ENCODE measurements around a stretch of chr17.

- PRO-cap = no peak
- RAMPAGE, long total RNA = no peak
These were observed 217.6 kb downstream of the RPTOR start for GRCh38 chr17:80762154-80762656.

DNA sequence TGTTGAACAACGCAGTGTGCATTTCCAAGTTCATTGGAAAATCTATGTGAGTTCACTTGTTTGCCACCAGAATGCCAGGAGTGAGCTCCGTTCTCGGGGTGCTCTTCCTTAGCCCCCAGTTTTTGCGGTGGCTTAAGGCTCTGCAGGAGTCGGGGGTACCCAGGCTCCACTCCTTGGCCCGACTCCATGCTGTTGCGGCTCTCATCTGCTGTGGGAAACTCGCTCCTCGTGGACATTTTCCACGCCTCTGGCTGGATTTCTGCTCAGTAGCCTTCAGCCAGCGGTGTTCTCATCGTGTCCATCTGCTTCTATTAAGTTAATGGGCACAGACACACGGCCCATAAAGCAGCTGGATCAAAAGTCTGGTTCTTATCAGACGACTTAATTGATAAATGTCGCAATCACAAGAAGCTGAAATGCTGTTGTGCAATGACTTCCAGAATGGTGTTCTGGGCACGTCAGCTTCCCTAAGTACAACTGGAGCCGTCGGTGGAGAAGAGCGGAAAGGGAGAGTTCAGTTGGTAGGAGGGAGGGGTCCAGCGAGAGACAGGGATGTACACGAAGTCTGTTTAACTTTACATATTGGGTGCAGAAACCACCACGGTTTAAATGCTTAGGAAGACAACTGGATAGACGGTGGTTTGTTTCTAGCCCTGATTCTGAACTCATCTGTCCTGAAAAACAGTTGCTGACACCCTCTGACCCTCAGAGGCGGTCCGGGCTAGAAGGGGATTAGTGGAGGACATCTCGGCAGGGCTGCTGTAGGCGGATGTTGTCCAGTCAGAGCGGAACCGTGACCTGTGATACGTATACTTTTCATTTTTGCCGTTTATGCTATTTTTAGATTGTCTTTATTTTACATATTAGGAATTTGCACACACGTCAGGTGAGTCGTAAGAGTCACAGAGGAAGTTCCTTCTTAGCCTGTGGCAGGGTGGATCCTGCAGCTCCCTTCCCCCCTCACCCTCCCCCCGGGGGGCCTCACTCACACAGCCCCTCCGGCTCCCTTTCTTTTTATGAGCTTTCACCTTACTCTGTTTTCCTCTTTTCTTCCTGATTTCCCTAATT is 211.5 kb upstream of the CHMP6 start:
- PRO-cap = bidirectional peak, plus-strand start at position 476 of the sequence, minus-strand start at position 313 of the sequence
- RAMPAGE, long total RNA = no peak

DNA sequence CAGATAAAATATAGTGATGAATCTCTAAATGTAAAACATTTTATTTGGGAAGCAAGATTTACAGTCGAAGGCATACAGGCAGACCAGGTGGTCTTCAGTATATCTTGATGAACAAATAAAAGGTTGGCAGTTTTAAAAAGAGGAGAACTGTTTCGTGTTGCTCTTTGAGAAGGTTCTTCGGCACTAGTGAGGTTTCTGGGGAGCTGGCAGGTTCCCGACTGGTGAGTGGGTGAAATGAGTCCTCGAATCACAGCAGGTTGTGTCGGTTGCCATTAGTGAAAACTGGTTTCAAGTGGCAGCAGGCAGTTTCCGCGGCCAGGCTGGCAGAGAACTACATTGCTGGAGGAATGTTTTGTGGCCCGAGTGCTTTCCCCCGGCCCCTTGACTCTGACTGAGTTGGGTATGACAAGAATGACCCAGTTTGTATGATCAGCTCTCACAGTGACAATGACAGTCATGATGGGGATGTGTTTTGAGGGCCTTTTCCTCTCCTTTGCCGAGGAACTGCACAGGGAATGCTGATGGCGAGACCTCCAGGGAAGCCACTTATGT is 206.3 kb upstream of the CHMP6 start:
- PRO-cap = no peak
- RAMPAGE, long total RNA = no peak

- PRO-cap = no peak
- RAMPAGE, long total RNA = no peak
These were observed 205.3 kb upstream of the CHMP6 start for GRCh38 chr17:80786341-80786800.

DNA sequence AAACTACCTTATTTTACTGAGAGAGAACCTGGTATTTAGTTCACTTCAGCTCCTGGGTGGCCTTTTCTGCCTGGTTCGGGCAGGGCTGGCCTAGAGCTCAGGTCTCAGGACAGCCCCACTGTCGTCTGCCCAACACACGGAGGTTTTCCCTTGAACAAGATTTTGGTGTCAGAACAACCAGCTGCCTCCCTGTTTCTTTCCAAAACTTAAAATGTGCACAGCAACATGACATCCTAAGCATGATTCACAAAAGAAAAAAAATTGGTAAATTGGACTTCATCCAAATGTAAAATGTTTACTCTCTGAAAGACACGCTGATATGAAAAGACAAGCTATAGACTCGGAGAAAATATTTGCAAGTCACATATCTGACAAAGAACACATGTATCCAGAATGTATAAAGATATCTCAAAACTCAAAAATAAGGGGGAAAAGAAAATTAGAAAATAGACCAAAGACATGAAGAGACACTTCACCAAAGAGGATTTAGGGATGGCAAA is 197.8 kb upstream of the CHMP6 start:
- PRO-cap = unidirectional peak, minus-strand start at position 208 of the sequence
- RAMPAGE, long total RNA = no peak

DNA sequence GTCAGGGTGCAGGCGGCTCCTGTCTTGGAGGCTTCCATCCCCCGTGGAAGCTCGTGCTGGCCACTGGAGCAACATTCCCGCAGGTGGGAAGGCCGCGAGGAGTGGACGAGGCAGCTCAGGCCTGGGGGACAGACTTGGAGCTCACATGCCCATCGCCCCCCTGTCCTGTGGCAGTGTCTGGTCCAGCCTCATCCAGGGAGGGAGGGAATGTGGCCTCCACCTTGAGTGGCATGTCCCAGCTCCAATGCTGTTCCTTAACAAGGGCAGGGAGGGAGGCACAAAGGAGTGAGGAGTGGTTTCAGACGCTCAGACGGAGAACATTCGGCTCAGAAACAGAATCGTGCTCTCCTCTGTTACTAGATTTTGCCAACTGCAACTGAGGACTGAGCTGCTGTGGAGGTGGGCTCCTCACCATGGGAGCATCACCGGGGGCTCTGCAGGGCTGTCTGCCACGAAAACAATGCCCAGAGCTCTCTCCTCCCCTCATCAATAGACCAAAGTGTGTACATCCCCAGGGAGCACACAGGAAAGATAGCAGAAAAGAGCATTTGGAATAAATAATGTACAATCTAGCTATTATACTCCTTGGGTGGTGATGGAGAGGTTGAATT is 159.3 kb upstream of the CHMP6 start:
- PRO-cap = unidirectional peak, plus-strand start at position 301 of the sequence; unidirectional peak, plus-strand start at position 316 of the sequence; unidirectional peak, plus-strand start at position 359 of the sequence
- RAMPAGE, long total RNA = no peak

DNA sequence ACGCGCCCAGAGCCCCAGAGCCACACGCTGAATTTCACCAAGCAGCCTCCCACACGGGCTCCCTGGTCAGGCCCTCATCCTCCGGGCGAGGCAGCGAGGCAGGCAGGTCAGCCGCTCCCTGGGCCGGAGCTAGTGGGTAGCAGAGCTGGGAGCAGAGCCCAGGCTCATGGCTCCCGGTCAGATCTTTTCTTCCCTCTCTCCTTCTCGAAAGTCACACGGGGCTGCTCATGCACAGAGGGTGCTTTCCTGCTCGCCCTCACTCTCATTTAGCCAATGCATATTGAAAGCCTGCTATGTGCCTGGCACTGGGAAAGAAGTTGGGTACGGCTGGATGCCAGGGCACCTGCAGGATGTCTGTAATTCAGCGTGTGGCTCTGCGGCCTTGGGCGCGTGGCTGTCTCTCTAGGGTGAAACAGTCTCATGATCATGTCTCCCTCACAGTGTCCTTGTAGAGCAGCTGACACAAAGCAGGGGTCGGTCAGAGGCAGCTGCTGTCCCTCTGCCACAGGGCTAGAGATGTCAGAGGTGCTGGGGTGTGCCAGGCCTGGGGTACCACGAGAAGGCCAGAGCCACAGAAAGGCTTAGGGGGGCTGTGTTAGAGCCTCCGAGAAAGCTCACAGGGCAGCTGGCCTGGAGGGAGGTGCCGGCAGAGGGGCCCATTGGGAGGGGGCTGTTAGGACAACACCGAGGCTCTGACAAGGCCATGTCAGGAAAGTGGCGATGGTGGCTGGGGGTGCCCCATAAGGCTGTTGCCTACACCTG is 155.4 kb upstream of the CHMP6 start:
- PRO-cap = no peak
- RAMPAGE, long total RNA = no peak

- PRO-cap = no peak
- RAMPAGE, long total RNA = no peak
These were observed 145.2 kb upstream of the CHMP6 start for GRCh38 chr17:80846520-80846828.

GRCh38 chr17:80867535-80868061 is 124.0 kb upstream of the CHMP6 start:
- PRO-cap = no peak
- RAMPAGE, long total RNA = no peak

GRCh38 chr17:80886459-80886981 is 105.1 kb upstream of the CHMP6 start:
- PRO-cap = no peak
- RAMPAGE, long total RNA = no peak

GRCh38 chr17:80892541-80893358 is 98.9 kb upstream of the CHMP6 start:
- PRO-cap = no peak
- RAMPAGE, long total RNA = no peak

DNA sequence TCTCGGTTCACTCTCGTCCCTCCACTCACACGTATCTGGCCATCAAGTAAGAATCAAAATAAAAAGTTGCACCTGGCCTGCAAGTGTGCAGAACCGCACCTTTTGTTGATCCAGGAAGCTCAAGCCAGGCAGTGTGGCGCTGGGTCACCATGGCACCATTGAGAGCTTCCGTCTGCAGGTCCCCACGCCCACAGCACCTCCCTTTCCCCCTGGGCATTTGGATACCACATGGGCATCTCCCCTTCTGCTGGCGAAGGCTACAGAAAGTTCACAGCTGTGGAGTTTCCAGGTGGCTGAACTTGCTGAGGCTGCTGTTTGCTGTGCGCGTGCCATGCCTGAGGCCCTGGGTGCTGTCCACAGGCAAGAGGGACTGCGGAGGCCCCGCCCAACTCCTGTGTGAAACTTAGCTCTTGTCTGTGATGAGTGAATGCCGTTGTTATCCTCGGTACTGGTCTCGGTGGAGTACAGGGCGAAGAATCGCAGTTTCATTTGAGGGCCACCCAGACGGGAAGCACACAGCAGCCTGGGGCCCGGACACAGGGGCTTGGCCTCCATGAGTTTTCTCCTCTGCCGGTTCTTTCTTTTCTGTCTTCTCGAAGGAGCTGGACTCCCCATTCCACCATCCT is 90.8 kb upstream of the CHMP6 start:
- PRO-cap = no peak
- RAMPAGE, long total RNA = no peak

DNA sequence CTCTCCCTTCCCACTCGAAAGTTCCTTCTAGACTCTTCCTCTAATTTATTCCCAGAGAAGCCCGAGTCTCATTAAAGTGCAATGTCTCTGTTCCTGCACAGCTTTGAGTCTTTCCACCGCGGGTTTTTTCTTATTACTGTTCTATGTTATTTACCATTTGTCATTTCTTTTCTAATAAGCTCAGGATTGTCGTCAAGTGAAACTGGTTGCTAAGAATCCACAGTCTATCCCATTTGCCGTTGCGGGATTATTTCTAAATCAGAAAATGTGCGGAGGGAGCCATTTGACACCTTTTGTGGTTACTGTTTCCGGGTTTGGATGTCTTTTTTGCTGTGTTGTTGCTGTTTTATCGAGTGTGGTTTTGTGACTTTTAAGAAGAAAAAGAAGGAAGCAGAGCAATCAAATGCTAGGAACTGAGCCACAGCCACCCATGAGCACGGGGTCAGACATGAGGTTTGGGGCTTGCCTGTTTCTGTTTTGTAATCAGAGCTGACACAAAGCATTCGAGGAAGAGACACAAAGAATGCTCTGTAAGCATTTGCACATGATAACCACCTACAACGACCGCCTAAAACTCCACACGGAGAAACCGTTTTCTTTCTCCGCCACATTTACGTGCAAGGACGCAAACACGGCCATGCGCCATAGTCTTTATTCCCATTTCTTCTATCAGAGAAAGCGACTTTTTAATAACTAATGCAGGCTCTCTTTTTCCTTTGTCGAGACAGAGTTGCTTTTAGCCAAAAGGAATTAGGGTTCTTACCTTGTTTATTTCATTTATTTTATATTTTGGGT is 53.1 kb upstream of the CHMP6 start:
- PRO-cap = no peak
- RAMPAGE, long total RNA = no peak

DNA sequence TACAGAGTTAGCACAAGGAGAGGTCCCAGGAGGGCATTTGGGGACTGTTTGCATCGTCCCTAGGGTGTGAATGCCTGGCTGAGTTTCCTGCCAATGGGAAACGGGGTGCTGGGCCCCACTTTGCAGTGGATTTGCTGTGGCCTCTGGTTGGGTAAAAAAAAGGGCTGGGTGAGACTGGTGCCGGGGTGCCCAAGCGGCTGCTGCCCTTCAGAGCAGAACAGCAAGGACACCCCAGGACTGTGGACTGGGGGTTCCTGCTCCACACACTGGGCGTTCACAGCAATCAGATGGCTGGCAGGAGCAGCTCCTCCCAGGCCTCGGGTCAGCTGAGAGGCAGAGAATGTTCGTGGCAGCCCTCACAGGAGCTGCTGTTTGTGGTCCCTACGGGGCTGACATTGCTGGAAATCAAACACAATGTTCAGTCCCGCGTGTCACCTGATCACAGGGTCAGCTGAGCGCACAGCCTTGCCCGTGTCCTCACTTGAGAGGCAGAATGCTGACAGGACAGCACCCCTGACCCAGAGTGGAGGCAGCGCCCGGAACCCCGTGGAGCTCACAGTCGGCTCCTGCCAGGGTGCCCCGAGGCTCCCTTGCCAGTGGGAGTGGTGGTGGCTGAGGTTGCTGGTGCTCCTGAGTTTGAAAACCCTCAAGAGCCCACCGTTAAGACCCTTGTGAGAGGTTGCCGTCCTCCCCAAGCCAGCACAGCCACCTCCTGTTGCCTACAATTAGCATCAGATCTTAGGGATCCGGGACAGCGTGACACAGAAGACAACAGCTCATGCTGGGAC is 3.8 kb upstream of the CHMP6 start:
- PRO-cap = no peak
- RAMPAGE, long total RNA = no peak

DNA sequence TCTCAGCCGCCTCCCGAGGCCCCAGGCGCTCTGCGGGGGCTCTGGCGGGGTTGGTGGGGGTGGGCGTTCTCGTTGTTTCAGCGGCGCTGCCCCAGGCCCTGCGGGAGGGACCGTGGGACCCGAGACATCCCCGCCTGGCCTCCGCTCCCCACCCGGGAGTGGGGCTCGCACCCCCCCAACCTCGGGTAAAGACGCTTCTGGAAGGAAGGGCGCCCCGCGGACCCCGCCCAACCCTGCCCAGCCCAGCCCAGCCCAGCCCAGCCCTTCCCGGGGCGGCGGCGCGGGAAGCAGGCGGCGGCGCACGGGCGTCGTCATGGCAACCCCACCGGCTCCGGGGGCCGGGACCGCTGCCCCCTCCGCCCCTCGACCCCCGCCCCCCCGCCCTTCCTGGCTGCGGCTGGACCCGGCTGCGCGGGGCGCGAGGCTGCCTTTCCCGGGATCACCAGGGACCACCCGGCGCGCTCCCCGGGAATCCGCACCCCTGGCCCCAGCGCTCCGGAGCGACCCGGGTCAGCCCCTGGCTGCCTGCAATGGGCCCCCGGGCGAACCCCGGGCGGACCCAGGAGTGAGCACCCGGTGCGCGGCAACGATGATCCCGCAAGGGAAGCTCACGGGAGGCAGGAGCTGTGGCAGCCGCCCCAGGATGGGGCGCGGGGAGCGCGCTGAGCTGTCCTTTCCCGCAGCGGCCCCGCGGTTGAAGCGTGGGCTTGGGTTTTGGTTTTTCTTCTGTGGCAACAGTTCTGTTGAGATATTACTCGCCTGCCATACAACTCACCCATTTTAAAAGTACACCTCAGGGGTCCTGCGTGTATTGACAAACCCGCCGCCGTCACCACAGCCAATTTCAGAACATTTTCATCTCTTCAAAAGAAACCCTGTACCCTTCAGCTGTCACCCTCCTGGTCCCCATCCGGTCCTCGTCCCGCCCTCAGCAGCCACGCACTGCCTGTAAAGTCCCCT is 12.6 kb downstream of the CHMP6 start:
- PRO-cap = no peak
- RAMPAGE, long total RNA = no peak

GRCh38 chr17:81020644-81021303 is 14.2 kb upstream of the BAIAP2 start:
- PRO-cap = no peak
- RAMPAGE, long total RNA = no peak

DNA sequence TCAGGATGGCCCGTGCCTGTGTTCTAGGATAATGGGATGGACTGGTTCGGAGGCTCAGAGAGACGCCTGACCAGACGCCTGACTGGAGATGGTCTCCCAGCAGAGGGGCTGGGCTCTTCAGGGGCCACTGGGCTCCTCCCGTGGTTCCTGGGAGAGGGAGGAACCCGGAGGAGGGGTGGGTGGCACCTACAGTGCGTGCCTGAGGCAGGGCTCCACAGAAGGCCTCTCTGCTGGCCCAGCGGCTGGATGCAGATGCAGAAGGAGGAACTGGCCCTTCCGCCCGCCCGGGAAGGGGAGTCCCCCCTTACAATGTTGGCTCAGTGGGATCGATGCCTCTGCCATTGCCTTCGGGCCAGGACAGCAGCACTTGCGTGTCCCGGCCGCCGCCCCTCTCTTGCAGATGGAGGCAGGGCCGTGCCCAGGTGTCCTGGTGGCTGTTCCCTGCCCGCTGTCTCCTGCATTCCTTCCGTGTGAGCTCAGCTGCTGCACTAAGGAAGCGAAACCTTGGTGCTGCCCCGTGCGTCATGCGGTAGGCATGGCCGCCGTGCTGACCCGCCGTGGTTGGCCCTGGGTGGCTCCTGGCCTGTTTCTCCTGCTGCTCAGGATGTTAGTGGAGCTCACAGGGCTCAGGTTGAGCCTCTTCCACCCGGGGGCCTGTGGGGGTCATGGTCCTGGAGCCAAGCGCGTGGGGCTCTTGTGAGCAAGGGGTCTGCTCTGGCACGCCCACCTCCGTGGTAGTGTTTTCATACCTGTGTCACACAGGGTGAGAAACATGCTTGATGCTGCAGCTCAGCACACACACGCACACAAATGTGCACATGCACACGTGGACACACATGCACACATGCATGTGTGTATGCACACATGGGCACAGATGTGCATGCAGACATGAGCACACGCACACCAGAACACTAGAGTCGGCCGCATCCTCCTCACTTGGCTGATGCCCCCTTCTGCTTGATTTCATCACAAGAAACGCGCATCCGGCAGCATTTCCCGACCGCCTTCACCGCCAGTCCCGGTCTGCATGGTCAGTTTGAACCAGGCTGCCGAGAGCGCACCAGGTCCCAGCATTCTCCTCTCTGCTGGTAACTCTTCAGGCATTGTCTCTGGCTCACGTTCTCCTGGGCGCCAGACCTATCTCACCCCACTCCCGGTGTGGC is 15.3 kb downstream of the BAIAP2 start:
- PRO-cap = unidirectional peak, plus-strand start at position 1,034 of the sequence
- RAMPAGE, long total RNA = no peak

DNA sequence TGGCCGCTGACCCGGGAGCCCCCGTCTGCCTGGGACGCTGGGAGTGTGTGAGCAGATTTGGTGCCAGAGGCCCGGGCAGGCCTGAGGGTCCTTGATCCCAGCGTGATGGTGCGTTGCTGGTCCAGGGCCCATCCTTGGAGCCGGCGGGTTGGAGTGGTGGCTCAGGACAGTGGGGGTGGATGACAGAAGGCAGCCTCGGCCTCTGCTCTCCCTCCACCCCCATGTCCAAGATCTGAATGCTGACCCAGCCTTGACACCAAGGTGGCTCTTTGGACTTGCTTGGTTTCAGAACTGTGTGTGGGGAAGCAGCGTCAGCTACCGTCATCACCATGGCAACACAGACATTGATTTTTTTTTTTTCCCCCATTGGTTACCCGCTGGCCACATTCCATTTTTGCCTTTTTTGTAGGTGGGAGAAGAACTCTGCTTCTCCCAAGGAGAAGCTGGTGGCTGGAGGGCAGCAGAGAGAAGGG is 35.8 kb downstream of the BAIAP2 start:
- PRO-cap = no peak
- RAMPAGE, long total RNA = no peak

GRCh38 chr17:81085784-81086185 is 50.8 kb downstream of the BAIAP2 start:
- PRO-cap = no peak
- RAMPAGE, long total RNA = no peak

GRCh38 chr17:81117658-81118747 is 47.3 kb upstream of the PVALEF start:
- PRO-cap = no peak
- RAMPAGE, long total RNA = no peak